ENCODE measurements around the genes MEPCE, AGFG2, TRIP6, TRIM56 and VGF.

DNA sequence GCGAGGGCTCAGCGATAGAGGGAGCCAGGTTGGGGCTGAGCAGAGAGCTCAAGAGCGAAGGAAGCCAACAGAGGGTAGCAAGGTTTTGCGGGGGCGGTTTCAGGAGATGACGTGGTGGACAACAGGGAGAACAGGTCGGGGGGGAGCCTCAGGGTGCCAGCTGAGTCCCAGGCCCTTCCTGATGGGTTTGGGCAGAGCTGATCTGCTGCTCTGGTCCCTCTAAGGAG lies 6.6 kb upstream of the PILRA start:
- PRO-cap, result no peak

DNA sequence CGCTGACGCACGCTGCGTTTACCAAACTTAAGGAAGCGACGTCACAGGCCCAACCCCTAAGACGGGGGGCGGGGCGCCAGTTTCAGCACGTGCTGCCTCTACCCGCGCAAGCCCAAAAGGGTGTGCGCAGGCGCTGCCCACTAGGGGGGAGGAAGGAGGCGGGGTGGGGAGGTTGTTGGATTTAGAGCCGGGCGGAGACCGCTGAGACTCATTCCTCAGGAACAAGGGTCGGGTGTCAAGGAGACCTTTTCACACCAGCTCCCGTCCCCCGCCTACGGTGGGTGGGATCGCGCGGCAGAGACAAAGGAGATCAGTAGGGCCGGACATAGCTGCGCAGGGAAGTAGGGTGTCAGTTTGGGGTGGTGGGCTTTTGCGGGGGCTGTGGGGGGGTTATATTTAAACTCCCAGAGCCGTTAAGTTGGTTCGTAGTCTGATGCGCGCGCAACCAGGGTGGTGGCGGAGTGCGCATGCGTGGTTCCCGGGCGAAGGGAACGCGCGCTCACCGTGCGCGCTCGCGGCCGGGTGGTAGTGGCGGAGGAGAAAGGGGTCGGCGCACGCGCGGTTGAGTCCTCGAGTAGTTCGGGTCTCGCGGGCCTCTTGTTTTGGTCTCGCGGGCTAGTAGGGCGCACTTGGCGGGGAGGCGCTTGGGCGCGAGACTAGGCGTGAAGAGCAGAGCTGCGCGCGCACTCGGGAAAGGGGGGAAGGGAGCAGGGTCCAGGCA lies at the start of gene MEPCE:
Gene MEPCE (plus strand): TSS at position 595 of the 721 bp plus-strand sequence.
- PRO-cap, result bidirectional peak, plus-strand start at position 211 of the sequence, minus-strand start outside the sequence; bidirectional peak, plus-strand start at position 528 of the sequence, minus-strand start at position 447 of the sequence

- PRO-cap, result no peak
These were observed 3.8 kb upstream of the PPP1R35 start for GRCh38 chr7:100440055-100440616.

GRCh38 chr7:100475222-100476017 lies 3.6 kb downstream of the TSC22D4 start:
- PRO-cap, result no peak

GRCh38 chr7:100493503-100493860 lies 9.8 kb downstream of the NYAP1 start:
- PRO-cap, result no peak

GRCh38 chr7:100538717-100539658 lies at the start of gene AGFG2:
AGFG2 (plus strand) TSS chr7:100539203.
- PRO-cap, result bidirectional peak, plus-strand start at chr7:100539194, minus-strand start at chr7:100539053

- PRO-cap, result no peak
These were observed 3.4 kb downstream of the LRCH4 start for GRCh38 chr7:100582335-100583031.

DNA sequence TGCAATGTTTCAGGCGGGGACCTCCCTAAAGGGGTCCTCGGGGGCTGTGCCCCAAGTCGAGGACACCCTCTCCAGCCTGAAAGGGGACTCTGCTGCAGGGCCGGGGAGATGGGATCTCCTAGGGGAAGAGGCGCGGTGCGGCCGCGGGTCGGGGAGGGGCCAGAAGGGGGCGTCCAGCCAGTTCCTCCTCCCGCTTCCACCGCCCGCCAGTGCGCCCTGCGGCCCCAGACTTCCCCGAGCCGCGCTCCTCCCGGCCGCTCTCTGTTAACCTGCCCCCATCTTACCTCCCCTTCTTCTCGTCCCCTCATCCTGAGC lies 2.5 kb downstream of the PCOLCE start:
- PRO-cap, result unidirectional peak, plus-strand start at position 227 of the sequence

GRCh38 chr7:100626084-100627433 lies 14.2 kb downstream of the MOSPD3 start:
- PRO-cap, result no peak

GRCh38 chr7:100676422-100676896 lies 2.9 kb downstream of the GNB2 start:
- PRO-cap, result no peak

DNA sequence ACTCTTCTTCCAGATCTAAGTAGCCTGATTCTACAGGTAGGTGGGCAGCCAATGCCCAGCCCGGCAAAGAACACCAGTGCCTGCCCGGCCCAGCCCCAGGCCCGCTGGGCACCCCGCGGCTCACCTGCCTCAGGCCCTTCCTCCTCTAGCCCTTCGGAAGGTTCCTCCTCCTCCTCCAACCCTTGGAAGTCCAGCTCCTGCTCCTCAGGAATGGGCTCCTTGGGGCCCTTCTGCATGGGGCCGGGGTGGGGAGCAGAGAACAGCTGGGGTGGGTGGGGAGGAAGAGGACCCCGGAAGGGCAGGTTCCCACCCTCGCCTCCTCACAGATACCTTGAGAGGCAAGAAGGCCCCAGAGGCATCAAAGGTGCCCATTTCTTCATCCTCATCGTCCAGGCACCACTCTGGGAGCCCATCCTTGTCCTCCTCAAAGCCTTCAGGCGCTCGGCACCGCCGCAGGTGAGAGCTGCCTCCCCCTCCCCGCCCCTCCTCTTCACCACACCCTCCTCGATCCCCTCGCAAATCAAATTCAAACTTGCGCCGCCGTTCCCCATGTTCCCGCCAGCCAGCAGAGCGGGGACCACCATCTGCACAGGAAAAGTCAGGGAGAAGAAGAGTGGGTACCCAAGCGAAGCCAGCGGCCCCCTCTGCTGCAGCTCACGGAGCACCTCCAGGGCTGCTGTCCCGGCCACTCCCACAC lies 8.1 kb downstream of the GIGYF1 start:
- PRO-cap, result no peak

GRCh38 chr7:100705168-100705803 lies 635 bp upstream of the POP7 start:
- PRO-cap, result no peak

GRCh38 chr7:100800460-100801226 lies 26.7 kb downstream of the EPHB4 start:
- PRO-cap, result no peak

DNA sequence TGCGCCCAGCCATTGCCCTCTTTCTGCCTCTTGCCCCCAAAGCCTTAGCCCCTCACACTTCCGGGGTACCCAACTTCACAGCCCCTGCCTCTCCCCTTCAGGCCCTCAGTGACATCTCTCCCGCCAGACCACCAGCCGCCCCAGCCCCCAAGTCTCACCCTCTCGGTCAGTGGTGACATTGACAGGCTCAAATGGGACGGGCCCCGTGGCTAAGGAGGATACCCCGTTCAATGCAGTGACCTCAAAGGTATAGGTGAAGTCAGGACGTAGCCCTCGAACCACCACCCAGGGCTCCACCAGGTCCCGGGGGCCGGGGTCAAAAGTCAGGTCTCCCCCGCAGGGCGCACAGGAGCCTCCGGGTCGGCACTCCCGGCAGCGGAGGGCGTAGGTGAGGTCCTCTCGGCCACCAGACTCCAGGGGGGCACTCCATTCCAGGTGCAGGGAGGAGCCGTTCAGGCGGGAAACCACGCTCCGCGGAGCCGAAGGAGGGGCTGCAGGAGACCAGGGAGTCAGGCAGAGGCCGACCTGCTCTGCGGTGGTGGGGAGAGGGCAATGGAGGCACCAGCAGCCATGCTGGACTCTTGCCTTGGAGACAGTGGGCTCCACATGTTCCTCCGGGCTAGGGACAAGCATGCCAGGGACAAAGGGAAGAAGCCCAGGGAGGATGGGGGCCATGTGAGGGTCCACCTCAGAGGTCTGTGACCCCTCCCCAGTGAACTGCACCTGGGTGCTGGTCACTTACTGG lies 7.8 kb downstream of the EPHB4 start:
- PRO-cap, result no peak

- PRO-cap, result no peak
These were observed 1.1 kb upstream of the TRIP6 start for GRCh38 chr7:100865902-100866766.

- PRO-cap, result bidirectional peak, plus-strand start at chr7:100867408, minus-strand start at chr7:100867200
These were observed at the start of gene TRIP6 for GRCh38 chr7:100866767-100867449. TRIP6 (plus strand) TSS chr7:100867387.

- PRO-cap, result no peak
These were observed 6.9 kb upstream of the MUC3A start for GRCh38 chr7:100942312-100942958.

- PRO-cap, result bidirectional peak, plus-strand start at chr7:101085481, minus-strand start at chr7:101085340; unidirectional peak, plus-strand start at chr7:101085702
These were observed at the start of gene TRIM56 for GRCh38 chr7:101084991-101086236. TRIM56 (plus strand) TSS chr7:101085481.

GRCh38 chr7:101104173-101104625 lies 18.9 kb downstream of the TRIM56 start:
- PRO-cap, result no peak

DNA sequence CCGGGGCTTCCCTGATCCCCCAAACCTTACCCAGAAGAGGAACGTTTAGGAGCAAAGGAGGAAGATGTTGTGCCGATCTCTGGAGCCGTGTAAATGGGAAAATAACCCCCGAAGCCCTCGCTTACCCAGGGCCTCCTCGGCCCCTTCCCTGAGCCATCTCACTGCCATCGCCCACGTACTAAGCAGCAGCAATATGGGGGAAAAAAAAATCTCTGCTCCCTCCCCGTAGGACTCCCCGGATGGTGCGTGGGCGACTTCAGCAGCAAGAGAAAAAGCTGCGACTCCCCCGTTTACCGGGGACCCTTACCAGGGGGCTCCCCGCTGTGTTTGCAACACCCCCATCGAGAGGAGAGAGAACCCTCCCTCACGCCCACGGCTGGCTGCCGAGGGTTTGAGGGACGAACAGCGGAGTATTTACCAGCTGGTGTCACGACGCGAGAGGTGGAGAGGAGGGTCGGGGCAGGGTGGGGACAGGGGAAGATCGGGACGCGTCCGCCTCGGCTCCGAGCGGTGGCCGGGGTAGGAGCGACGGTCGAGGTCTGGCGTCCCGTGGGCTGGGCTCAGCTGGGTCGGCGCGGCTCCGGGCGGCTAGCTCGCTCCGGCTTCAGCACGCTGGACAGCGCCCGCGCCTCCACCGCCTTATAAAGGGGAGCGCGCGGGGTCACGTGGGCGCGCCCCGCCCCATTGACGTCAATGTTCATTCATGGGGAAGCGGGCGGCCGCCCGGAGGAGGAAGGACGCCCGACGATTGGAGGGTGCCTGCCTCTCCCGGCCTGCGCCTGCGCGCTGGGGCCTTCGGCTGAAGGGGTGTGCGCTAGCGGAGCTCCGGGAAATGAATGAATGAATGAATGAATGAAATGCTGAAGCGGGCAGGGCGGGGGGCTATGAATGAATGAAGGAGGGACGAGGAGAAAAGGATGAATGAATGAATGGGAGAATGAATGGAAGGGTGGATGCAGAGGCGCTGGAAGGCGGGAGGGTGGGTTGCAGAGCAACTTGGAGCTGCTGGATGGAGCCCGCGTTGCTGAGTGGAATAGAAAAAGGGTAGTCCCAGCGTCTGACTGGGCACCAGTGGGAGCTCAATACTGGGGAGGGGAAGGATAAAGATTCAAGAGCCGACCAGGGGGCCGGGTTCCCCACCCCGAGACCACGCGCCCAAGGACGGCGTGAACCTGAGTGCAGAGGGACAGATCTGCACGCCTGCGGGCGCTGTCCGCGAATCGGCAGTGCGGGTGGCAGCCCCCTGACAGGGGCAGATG lies at the start of gene VGF:
Gene VGF (minus strand): TSS at position 614 of the 1,259 bp plus-strand sequence.
- PRO-cap, result no peak

Data from anterior vena cava (tissue), 1 donor.